SJCRH30 (cell line): ENCODE data around the gene EPDR1.

- RAMPAGE, long total RNA: no peak
These were observed 377.7 kb upstream of the BMPER start for GRCh38 chr7:33527705-33528069.

- RAMPAGE, long total RNA: no peak
These were observed 193.8 kb upstream of the BMPER start for GRCh38 chr7:33711379-33712165.

- RAMPAGE, long total RNA: no peak
These were observed 71.5 kb upstream of the NPSR1 start for GRCh38 chr7:34586405-34586953.

DNA sequence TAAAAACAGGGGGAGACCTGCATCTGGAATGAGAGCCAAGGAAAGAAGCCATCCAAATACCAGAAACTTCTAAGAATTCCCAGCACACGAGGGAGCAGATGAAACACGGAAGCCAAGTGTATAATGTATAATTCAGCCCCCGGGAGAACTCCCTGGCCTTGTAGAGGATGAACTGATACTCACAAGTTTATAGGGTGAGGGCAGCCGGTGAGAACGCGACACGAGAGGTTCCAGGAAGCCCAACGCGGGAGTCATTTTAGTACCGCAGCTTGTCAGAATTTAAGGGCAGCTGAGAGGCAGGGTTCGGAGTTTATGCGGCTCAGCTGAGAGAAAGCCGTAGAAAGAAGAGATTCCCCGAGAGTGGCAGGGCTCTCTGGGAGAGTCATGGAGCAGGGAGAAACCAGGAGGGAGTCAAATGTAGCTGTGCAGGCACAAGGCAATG lies 164.0 kb downstream of the NPSR1 start:
- RAMPAGE, long total RNA: no peak

GRCh38 chr7:35419397-35419756 lies 165.5 kb upstream of the TBX20 start:
- RAMPAGE, long total RNA: no peak

- RAMPAGE, long total RNA: no peak
These were observed 33.9 kb downstream of the HERPUD2 start for GRCh38 chr7:35660963-35661486.

- RAMPAGE, long total RNA: no peak
These were observed 22.8 kb downstream of the EEPD1 start for GRCh38 chr7:36175794-36176399.

- RAMPAGE, long total RNA: no peak
These were observed 28.5 kb downstream of the EEPD1 start for GRCh38 chr7:36181522-36181917.

DNA sequence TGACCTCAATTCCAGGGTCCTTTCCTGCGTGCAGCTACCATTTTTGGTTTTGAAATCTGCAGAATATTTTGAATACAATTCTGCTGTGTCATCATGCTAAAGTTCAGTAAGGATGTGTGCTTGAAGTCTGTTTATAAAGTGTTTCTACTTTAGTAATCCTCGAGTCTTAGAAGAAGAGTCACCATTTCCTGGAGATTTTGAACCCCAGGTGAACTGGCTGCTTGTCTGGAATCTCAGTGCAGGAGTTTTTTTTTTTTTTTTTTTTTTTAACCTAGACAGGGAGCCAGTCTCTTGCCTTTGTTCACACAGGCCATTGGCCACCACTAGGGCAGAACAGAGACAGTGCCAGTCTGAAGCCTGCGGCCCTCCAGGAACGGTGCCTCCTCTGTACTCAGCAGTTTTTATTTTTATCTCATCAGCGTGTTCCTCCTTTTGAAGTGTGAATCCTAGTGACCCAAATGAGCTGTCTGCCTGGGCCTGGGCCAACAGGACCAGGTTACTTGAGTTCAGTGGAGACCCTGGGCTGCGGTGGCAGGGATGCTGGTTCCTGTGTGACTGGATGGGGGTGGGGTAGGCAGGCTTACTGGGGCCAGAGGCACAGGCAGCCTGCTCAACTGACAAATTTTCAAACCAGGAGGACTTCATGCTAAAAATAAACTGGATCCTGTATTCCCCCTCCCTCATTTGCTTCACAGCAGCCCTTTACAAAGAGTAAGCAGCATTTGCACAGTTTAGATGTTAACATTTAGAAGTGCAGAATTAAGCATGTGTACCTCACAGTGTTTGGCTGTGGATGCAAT lies 54.8 kb downstream of the EEPD1 start:
- RAMPAGE, long total RNA: no peak

DNA sequence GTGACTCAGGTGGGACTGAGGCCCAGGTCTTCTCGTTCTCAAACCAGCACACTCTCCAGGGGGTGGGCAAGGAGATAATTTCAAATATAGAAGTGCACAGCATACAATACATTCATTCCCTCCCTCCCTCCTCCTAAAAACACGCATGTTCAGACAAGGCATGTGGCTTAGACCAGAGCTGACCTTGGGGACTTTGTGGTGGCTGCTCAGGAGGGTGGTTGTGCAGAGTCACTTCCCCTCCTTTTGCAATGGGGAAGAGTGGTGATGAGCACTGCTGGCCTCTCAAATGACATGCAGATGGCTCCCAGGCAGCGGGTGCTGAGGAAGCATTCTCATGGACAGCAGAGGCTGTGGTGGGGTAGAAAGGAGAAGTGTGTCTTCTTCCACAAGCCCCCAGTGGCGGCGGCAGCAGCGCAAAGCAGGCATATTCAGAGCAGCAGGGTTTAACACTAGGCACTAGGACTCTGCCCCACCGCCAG lies 83.4 kb downstream of the MATCAP2 start:
- RAMPAGE, long total RNA: no peak

DNA sequence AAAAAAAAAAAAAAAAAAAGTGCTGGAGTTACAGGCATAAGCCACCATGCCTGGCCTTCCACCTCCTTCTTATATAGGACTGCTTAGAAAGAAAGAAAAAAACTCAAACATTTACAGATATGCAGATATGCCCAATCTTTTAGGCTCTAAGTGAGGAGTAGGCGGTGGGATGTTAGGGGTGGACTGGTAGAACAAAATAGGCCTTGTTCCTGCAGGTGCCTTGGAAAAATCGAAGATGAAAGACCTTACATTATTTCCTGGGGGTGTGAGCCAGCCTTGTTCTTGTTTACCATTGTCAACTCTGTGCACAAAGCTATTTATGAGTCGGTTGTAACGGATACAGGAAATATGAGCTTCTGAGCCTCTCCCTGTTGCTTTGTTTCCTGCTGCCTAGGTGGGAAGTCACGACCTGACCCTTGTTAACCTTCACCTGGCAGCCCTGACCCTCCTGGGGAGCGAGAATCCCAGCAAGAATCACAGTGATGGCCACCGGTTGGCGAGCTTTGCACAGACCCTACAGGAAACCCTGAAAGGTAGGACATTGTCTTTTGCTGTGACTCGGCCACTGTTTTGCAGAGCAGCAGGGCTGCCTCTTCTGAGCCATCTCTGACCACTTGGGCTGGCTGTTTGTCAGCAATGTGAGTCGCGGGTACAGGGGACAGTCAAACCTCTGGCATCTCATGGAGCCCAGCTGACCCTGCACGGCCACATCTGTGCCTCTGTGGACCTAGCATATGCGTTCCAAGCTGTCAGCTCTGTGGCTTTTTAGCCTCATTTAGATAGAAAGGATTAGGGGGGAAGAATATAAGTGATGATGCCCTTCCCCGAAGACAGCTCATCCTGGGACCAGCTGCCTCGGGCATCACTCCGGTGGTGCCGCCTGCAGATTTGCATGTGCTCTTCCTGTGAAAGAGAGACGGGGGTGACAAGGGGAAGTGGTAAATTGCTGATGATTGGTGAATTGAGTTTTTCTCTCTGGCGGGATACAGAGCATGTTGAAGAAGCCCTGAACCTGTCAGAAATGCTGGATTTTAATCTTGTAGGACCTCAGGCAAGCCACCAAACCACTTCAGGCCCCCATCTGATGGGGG lies 79.5 kb downstream of the MATCAP2 start:
- RAMPAGE, long total RNA: no peak

DNA sequence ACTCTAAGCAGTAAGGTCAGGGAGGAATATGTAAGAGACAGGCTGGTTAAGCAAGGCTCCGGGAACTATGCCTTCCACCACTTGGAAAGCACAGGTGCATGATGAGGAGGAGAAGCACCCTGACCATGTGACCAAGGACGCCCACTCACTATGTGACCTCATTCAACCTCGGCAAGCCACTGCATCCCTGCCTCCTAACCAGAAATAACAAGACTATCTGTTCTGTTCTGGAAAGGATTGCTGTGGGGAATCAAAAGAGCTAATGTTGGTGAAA lies 218.4 kb downstream of the ELMO1 start:
- RAMPAGE, long total RNA: no peak

DNA sequence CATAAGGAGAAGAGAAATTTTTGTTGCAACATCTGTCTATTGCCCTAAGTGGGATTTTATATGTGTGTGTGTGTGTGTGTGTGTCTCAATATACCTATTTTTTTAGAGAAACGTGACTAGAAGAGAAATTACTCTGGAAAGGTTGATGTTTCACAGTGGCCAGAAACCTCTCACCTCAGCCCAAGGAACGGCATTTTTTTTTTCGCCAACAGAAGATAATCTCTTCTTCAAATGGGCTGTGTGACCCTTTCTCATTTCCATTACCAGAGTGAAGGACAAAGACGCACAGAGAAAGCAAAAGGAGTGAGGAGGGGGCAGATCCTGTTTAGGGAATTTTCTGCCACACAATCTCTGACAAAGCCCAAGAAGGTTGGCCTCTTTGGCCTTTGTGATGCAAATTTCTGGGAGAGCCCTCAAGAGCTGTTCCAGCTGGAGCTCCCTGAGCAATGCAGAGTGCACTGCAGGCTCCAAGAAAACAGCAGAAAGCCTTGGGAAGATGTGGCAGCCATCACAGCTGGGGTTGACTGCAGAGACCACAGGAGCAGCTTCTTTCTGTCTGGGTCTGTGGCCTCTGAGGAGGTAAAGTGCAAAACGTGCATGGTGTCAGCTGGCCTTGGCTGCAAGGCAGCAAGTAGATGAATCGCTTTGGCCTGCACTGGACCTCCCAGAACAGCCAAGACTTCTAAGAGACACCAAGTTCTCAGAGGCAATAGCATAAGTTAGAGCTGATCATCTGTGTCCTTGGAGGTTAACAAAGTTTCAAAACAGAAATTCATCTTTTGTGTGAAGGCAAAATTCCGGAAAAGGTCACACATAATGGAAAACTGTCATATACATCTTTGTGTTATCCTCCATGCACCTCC lies 200.3 kb downstream of the ELMO1 start:
- RAMPAGE, long total RNA: no peak

GRCh38 chr7:37391932-37392153 lies 56.8 kb downstream of the ELMO1 start:
- RAMPAGE, long total RNA: no peak

DNA sequence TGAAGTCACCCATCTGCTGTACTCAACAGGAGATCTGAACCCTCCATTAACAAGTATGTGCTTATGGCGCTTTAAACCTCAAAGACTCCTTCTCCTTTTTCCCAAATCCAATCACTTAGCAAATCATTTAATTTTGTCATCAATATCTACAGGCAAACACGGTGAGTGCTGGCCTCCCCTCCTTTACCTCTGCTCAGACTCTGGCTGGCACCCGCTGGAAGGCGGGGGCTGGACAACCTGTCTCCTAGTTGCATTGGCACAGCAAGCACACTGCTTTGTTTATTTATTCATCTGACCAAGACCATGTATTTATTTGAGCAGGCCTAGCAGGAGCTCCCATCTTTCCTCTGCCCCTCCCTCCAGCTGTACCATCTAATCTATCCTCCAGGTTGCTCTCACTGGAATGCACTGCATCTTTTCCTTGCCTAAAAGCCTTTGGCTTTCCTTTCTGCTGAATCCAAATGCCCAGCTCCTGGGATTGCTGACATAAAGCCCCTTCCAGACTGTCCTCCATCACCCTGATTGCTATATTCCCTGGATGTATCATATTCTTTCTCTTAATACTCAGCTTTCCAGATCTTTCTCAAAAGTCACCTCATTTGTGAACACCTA lies 9.8 kb downstream of the ELMO1 start:
- RAMPAGE, long total RNA: no peak

DNA sequence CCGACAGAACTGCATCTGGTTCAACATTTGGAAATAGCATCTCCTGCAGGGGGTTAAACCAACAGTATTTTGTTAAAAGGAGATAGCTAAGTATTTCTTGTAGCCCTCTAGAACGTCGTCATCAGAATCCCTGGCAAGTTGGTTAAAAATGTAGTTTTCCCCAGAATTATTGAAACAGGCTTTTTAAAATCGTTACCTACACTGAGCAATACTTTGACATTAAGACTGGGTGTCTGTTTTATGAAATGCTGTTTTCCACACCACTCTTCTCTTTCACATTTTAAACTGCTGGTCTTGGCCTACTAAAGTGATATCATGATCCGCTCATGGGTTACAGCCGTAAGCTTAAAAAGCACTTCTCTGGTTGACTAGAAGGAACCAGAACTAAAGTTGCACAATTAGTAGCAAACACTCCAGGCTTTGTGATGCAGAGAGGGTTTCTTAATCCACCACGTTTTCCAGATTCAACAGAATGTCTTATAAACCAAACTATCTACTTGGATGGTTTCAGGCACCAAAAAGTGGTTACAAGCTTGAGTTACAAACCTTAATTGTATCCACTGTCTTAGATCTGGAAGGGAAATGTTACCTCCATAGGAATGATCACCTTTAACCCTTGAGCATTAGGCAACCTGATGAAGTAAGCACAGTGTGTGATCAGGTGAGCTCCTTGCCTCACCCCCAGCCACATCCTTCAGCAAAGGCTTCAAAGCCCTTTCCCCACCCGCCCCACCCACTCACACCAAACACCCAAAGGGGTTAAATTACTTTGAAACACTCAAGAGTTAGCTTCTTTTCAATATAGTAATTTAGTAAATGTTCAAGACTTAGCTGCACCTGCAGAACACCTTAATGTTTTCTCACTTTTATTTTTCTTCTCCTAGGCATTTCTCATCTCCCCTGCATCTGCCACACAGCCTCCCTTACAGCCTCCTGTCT lies 3.5 kb downstream of the ELMO1 start:
- RAMPAGE, long total RNA: no peak

DNA sequence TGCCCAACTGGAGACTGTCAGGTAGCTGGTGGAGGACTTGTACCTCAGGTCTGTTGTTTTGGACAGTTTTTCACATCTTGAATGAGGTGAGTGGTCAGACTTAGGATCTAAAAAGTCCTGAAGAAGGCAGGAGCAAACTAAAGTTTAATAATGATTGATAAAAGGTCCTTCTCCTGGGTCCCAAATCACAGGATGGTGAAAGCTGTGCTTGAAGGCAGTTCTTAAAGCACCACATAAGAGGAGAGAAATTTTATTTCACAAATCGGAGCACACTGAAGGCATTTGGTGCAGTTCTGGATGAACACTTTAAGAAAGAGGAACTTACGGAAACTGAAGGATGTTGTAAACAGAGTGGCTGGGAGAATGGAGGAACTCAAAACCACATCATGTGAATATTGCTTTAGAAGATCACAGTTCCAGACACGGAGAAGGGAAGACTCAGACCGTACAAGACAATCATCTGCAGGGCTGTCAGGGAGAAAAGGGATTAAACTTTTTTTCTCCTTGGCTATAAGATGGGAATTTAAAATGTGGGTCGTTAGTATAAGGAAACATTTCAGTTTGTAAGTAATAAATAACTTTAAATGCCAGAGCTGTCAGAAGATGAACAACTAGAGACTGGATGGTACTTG lies 9.1 kb upstream of the GPR141 start:
- RAMPAGE, long total RNA: no peak

GRCh38 chr7:37833473-37833800 lies 15.0 kb upstream of the NME8 start:
- RAMPAGE, long total RNA: no peak

- RAMPAGE, long total RNA: no peak
These were observed at the start of gene EPDR1 for GRCh38 chr7:37920388-37921390. TSS of gene EPDR1 (plus strand) at chr7:37920640.

- RAMPAGE, long total RNA: no peak
These were observed 67.4 kb downstream of the STARD3NL start for GRCh38 chr7:38245480-38245906.